Subcutaneous adipose tissue (tissue), 3 donors: ENCODE results near the genes TGFBR1 and MSANTD3.

- PRO-cap = bidirectional peak, plus-strand start at chr9:99104085, minus-strand start at chr9:99104059
- RAMPAGE, long total RNA, 3 experiments = no peak in any of the 3 experiments
These were observed 1.0 kb upstream of the TGFBR1 start for GRCh38 chr9:99103847-99104319.

DNA sequence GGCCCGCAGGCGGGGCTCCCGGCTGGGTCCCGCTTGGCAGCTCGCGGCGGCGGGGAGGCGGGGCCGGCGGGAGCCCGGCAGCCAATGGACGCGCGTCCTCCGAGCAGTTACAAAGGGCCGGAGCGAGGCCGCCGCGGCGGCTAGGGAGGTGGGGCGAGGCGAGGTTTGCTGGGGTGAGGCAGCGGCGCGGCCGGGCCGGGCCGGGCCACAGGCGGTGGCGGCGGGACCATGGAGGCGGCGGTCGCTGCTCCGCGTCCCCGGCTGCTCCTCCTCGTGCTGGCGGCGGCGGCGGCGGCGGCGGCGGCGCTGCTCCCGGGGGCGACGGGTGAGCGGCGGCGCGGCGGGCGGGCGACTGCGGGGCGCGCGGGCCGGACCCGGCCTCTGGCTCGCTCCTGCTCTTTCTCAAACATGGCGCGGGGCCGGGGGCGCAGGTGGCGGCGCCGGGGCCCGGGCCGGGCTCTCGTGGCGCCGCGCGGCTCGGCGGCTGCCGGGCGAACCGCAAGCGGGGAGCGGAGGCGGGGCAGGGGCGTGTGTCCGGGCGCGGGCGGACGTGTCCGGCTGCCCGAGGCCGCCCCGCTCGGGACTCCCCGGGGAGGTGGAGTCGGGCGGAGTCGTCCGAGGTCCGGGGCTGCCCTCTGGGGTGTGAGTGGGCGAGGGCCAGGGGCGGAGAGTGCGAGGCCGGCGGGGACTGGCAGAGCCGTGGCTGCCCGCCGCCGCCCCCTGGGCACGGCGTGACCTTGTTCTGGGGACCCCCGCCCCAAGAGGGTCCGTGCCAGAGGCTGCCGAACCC is at the start of gene TGFBR1:
Gene TGFBR1 (plus strand): TSS at position 136 of the 790 bp plus-strand sequence.
- PRO-cap = bidirectional peak, plus-strand start at position 139 of the sequence, minus-strand start outside the sequence; bidirectional peak, plus-strand start at position 409 of the sequence, minus-strand start at position 404 of the sequence; bidirectional peak, plus-strand start at position 645 of the sequence, minus-strand start at position 586 of the sequence
- RAMPAGE, long total RNA, 3 experiments = no peak in any of the 3 experiments

DNA sequence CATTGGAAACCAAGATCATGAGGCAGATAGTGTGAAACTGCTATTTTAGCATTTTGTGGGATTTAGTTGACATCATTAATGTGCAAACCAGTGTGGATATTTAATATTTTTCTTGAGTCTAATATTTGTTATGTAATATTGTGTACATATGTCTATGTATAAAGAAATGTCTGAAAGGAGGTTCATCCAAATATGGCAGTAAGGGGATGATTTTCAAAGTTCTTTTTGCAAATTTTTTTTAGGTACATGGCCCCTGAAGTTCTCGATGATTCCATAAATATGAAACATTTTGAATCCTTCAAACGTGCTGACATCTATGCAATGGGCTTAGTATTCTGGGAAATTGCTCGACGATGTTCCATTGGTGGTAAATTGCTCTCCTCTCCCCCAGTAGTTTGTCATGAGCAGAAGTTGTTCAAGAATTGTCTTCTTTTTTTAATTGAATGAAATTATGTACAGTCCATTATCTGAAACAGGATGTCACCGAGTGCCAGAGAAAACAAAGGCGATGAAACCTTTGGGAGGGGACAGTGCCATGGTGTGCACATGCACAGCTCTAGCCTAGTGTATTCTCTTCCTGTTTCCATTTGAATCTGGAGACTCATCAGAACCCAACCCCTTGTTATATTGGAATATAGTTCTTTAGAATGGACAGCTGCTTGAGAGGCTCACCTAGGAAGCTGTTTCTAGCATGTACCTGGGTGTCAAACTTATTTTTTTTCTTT is 41.5 kb downstream of the TGFBR1 start:
- PRO-cap = no peak
- RAMPAGE, long total RNA, 3 experiments = no peak in any of the 3 experiments

DNA sequence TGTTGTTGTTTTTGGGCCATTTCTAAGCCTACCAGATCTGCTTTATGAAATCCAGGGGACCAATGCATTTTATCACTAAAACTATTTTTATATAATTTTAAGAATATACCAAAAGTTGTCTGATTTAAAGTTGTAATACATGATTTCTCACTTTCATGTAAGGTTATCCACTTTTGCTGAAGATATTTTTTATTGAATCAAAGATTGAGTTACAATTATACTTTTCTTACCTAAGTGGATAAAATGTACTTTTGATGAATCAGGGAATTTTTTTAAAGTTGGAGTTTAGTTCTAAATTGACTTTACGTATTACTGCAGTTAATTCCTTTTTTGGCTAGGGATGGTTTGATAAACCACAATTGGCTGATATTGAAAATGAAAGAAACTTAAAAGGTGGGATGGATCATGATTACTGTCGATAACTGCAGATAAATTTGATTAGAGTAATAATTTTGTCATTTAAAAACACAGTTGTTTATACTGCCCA is 46.5 kb downstream of the TGFBR1 start:
- PRO-cap = no peak
- RAMPAGE, long total RNA, 3 experiments = no peak in any of the 3 experiments

- PRO-cap = no peak
- RAMPAGE, long total RNA, 3 experiments = no peak in any of the 3 experiments
These were observed 138.0 kb downstream of the SEC61B start for GRCh38 chr9:99360048-99360530.

GRCh38 chr9:99595802-99596393 is 225.8 kb upstream of the NR4A3 start:
- PRO-cap = no peak
- RAMPAGE, long total RNA, 3 experiments = no peak in any of the 3 experiments

DNA sequence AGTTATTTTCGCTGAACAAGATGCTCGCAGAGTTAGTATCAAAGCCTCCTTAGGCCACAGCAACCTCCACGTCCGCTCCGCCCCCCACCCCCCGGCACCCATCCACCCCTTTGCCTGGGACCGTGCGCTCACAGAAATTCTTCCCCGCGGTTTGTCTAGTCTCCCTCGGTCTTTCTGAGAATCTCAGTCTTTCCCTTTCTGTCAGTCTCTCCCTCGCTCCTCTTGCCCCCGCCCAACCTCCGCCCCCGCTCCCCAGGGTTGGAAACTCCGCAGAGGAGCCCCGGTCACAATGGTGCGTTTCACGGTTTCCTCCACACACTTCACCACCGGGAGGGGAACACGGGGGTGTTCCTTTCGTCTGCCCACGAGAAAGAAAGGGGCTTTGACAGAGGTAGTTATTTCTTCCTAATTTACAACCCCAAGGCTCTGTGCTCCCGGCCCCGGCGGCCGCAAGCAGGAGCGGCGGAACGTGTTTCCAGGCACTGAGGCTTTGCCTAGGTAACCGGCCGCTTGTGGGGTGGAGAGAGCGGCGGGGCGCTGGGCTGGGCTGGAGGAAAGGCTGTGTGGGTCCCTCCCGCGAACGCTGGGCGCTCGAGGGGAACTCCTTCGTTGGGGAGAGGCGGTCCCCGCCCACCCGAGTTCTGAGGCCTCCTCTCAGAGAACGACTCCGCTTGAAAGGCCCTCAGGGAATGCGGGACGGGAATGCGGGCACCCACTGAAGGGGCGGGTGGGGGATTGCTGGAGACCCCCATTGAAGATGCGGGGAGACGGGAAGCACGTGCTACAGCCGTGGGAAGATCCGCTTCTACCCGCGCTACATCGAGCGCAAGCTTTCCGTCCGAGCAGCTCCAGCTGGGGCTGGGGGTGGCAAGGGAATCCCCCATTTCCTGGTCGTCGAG is 2.2 kb downstream of the NR4A3 start:
- PRO-cap = bidirectional peak, plus-strand start at position 263 of the sequence, minus-strand start at position 176 of the sequence; unidirectional peak, minus-strand start at position 585 of the sequence
- RAMPAGE, long total RNA, 3 experiments = no peak in any of the 3 experiments

DNA sequence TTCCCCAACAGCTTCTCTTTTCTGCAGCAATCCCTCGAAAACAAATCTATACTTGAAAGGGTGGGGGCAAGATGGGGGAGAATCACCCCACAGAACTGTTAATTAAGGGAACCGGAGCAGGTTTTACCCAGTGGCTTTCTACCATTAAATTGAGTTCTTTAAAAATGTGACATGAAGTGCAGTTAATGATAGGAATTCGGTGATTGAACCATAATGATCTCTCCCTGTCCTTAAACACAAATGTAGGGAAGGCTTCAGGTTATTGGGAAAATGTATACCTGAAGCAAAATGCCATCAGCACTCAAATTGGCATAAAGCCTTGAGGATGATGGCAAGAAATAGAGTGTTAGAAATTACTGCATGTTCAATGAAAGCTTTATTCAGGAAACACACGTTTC is 9.2 kb downstream of the NR4A3 start:
- PRO-cap = no peak
- RAMPAGE, long total RNA, 3 experiments = no peak in any of the 3 experiments

DNA sequence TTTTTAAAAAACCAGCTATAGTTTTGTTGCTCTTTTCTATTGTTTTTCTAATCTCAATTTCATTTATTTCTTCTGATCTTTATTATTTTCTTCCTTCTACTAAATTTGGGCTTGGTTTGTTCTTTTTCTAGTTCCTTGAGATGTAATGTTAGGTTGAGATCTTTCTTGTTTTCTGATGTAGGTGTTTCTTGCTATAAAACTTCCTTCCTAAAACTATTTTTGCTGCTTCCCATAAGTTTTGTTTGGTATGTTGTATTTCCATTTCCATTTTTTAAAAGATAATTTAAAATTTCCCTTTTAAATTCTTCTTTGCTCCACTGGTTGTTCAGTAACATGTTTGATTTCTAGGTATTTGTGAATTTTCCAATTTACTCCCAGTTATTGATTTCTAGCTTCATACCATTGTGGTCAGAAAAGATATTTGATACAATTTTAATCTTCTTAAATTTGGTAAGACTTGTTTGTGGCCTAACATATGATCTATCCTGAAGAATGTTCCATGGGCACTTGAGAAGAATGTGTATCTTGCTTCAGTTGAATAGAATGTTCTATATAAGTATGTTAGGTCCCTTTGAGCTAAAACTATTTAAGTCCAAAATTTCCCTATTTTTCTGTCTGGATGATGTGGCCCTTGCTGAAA is 94.5 kb downstream of the STX17 start:
- PRO-cap = no peak
- RAMPAGE, long total RNA, 3 experiments = no peak in any of the 3 experiments

GRCh38 chr9:100003938-100004591 is 94.7 kb downstream of the ERP44 start:
- PRO-cap = no peak
- RAMPAGE, long total RNA, 3 experiments = no peak in any of the 3 experiments

DNA sequence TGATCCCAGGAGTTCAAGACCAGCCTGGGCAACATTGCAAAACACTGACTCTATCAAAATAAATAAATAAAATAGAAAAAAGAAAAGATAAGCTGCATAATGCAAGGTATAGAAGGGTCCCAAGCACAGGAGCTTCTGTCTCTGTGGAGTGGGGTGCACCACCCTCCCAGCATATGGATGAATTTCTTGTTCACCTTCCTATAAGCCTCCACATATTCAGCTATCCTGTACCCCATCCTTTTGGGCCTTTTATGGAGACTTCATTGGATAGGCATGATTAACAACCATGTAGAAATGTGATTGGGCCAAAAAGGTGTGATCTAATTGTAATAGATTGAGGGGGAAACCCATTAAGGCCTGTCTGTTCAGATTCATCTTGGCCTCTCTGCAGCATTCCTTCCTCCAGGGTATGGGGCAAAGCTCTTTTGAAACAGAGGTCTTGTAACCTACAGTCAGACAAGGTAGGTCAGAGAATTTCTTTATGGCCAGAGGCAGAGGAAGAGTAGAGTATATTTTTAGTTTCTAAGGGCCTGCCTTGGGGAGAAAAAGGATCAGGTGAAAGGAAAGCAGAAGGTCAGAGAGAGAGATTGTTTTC is 98.4 kb downstream of the INVS start:
- PRO-cap = no peak
- RAMPAGE, long total RNA, 3 experiments = no peak in any of the 3 experiments

GRCh38 chr9:100426792-100427699 is at the start of gene MSANTD3:
Gene MSANTD3, plus strand, starts transcription at chr9:100427143.
- PRO-cap = bidirectional peak, plus-strand start at chr9:100427209, minus-strand start at chr9:100427117; bidirectional peak, plus-strand start at chr9:100427277, minus-strand start at chr9:100427312
- RAMPAGE, long total RNA, 3 experiments = start-site peak on the plus strand in 1 of 3 experiments, at chr9:100427348-100427367 at its widest, 16 reads per replicate

DNA sequence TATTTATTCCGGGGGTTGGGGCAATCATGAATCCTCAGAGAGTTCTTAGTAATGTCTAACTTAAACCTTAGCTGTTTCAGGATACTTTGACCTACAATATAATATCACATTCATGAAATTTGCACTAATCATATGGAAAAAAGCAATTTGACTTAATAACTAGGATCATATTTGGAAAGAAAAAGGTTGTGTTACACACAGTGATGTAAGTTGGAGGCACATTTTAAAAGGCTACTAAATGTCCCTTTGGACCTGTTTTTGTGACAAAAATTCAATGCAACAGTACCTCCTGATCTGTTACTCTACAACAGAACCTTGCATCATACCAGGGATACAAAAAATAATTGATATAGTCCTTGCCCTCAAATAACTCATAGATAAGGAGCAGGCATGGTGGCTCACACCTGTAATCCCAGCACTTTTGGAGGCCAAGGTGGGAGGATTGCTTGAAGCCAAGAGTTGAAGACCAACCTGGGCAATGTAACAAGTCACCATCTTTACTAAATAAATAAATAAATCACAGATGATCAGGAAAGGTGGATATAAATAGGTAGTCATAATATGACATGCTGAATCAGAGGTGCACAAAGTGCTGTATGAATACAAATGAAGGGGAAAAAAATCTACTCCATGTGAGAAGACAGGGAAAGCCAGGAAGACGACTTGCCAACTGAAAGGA is 67.0 kb downstream of the BAAT start:
- PRO-cap = no peak
- RAMPAGE, long total RNA, 3 experiments = no peak in any of the 3 experiments

GRCh38 chr9:101418360-101418995 is 17.1 kb downstream of the ALDOB start:
- PRO-cap = no peak
- RAMPAGE, long total RNA, 3 experiments = no peak in any of the 3 experiments

- PRO-cap = no peak
- RAMPAGE, long total RNA, 3 experiments = no peak in any of the 3 experiments
These were observed 15.6 kb downstream of the ALDOB start for GRCh38 chr9:101419948-101420377.

DNA sequence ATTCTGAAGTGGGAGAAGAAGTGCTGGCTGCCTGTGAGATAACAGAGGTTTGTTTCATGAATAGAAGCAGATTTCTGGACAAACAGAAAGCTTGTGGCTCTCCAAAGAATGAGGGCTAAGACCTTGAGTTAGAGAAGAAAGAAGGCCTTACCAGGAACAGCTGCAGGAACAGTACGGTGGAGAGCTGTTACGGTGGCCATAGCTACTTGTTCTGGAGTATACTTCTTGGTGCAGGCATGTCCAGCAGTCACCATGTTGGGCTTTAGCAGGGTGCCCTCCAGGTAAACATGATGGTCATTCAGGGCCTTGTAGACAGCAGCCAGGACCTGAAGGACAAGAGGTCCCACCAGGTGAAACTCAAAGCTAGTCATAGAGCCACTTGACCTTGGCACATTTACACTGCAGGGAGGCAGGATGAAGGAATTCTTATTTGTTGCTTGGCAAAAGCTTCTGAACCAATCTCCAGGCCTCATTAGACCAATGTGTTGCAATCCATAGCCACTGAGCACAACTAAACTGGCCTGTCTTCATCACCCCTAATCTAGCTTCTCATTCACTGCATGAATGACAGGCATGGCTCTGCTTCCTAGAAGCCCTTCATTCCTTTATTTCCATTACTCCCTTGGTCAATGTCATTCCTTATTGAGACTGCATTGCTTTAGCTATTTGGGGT is 10.1 kb downstream of the ALDOB start:
- PRO-cap = no peak
- RAMPAGE, long total RNA, 3 experiments = no peak in any of the 3 experiments

- PRO-cap = no peak
- RAMPAGE, long total RNA, 3 experiments = no peak in any of the 3 experiments
These were observed 7.8 kb upstream of the ALDOB start for GRCh38 chr9:101443208-101443920.

DNA sequence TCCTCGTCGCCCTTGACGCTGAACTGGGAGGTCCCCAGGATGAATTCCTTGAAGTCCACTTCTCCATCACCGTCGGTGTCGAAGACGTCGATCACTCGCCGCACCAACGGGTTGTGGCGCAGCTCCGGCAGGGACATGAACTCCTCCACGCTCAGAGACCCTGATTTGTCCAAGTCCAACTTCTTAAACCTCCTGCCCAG is 213 bp downstream of the PPP3R2 start:
- PRO-cap = no peak
- RAMPAGE, long total RNA, 3 experiments = no peak in any of the 3 experiments

GRCh38 chr9:101605296-101605971 is 10.7 kb upstream of the PPP3R2 start:
- PRO-cap = no peak
- RAMPAGE, long total RNA, 3 experiments = no peak in any of the 3 experiments

DNA sequence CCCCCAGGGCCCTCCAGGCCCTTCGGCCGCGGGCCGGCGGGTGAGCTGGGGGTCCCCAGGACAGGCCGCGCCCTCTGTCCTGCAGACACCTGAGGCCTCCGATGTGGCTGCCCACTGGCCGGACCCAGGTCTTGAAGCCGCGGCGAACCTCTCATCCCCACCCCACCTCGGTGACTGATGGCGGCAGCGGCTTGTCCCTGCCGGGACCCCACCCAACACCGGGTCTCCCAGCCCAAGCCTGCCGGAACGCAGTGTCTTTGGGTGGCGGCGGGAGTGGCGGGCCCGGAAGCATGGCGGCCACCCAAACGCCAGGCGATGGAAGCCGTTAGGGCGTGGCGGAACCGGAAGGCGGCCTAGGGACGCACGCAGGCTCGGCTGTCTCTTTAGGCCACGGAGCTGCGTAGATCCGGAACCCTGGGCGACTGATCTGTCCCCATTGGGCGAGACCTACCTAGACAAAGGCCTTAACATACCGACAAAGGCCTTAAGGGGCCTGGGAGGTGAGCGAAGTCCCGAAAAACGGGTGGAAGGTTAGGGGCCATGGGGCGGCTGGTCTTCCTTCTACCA is 94.7 kb upstream of the SMC2 start:
- PRO-cap = no peak
- RAMPAGE, long total RNA, 3 experiments = no peak in any of the 3 experiments